Tibial artery (tissue), 1 donor: ENCODE measurements around the genes TP53TG3D and MYLK3.

DNA sequence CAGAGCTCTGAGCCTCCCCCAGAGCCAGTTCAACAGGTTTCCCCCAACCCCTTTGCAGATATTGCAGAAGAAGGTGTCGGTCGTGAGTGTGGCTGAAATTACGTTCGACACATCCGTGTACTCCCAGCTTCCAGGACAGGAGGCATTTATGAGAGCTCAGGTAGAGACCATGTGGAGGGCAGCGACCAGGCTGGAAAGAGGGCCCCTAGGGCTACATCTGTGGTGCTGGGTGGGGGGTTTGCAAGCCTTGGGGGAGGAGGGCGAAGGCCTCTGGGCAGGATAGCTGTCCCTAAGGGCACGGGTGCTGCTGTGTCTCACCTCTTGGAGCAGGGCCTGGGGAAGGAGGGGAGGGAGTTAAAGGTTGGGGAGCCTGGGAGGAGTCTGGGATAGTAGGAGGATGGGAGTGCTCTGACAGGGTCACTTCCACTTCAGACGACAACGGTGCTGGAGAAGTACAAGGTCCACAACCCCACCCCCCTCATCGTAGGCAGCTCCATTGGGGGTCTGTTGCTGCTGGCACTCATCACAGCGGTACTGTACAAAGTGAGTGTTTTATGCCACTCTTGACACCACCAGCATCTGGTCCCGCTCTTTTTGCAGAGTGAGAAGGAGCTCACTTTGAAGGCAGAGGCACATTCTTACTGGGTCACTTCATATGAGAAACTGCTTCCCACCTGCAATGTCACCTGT, 12.5 kb upstream of the ITGAD start:
- PRO-cap: no peak

DNA sequence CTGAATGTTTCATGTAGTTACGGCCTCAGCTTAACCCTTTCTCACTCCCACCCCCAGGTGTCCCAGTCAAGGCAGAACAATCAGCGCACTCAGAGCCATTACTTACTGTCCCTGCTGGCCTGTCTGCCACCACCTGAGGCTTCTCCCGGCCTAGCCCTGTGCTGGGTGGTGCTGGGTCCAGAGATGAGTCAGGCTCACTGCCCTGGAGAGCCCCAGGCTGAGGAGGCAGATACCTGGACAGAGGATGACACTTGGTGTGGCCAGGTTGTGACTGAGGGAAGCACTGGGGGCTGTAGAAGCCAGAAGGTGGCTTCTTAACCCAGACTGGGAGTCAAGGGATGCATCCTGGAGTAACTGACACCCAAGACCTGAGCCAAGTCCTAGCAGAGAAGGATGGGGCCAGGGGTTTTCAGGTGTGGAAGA, 3.9 kb upstream of the SLC5A2 start:
- PRO-cap: no peak

GRCh38 chr16:31488901-31489134, 5.9 kb downstream of the SLC5A2 start:
- PRO-cap: no peak

- PRO-cap: no peak
Observed at GRCh38 chr16:32253218-32253583, at the start of gene TP53TG3D. TSS of gene TP53TG3D (plus strand) at chr16:32253286.

- PRO-cap: no peak
Observed at GRCh38 chr16:32253959-32254311, 849 bp downstream of the TP53TG3D start.

GRCh38 chr16:32868311-32868662, 192.3 kb upstream of the TP53TG3 start:
- PRO-cap: no peak

- PRO-cap: no peak
Observed at GRCh38 chr16:35169203-35169640, 1709.8 kb downstream of the TP53TG3F start.

DNA sequence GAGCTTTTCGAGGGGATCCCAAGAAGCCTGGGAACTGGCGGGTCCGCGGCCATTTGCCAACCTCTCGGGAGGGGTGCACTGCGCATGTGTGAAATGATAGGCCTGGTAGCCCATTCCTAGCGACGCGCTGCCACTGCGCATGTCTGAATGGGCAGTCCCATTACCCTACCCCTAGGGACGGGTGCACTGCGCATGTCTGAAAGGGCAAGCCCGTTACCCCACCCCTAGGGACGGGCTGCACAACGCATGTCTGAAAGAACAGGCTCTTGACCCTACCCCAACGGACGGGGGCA, 1748.0 kb downstream of the TP53TG3F start:
- PRO-cap: no peak

GRCh38 chr16:35336641-35337125, 1877.3 kb downstream of the TP53TG3F start:
- PRO-cap: no peak

DNA sequence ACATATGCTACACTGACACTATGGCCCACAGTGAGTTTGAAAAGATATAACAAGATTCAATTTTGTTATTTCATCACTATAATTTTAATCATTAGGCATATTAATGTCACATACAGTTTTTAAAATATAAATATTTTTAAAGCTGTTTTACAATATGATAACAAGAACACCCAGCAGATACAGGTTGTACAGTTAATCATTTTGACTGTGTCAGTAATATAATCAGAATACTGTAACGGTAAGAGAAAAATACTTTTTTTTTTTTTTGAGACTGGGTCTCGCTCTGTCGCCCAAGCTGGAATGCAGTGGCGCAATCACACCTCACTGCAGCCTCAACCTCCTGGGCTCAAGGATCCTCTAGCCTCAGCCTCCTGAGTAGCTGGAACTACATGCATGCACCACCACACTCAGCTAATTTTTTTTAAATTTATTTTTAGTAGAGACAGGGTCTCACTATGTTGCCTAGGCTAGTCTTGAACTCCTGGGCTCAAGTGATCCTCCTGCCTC, 40.6 kb downstream of the SHCBP1 start:
- PRO-cap: no peak

- PRO-cap: no peak
Observed at GRCh38 chr16:46747845-46748714, at the start of gene MYLK3. TSS of gene MYLK3 (minus strand) at chr16:46748344.

DNA sequence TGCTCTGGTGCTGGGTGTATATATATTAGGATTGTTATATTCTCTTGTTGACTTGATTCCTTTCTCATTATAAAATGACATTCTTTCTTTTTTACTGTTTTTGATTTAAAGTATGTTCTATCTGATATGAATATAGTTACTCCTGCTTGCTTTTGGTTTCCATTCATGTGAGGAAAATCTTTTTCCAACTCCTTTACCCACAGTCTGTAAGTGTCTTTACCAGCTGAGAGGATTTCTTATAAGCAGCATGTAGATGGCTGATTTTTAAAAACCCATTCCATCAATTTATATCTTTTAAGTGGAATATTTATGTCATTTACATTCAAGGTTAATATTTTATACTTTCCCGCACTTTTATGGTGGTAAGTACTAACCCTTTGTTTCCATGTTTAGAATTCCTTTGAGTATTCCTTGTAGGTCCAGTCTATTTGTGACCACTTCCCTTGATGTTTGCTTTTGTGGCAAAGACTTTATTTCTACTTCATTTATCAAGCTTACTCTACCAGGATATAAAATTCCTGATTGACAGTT, 153.4 kb upstream of the NETO2 start:
- PRO-cap: no peak

DNA sequence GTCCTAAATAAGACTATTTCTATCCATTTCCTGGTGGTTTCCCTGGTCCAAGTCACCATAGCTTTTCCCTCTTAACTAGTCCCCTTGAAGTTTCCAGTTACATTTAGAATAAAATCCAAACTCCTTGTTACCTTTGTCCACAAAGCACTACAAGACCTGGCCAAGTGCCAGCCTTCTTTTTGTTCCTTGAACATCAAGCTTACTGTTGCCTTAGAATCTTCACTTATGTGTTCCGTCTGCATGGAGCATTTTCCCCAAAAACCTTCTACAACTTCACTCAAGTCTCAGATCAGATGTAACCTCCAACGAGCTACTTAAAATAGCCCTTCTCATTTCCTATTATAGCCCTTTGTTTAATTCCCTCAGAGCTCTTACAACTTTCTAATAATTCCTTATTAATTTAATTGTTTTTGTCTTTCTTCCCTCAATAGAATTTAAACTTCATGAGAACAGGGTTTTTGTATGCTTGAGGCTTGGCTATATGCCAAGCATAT, 101.3 kb downstream of the ITFG1 start:
- PRO-cap: no peak

DNA sequence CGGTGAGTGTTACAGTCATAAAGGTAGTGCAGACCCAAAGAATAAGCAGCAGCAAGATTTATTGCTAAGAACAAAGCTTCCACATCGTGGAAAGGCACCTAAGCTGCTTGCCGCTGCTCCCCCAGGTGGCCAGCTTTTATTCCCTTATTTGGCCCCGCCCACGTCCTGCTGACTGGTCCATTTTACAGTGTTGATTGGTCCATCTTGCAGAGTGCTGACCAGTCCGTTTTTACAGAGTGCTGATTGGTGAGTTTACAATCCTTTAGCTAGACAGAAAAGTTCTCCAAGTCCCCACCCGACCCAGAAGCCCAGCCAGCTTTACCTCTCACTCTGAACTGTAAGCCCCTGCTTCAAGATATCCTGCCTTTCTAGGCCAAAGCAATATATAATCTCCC, 227.7 kb downstream of the ABCC12 start:
- PRO-cap: no peak

DNA sequence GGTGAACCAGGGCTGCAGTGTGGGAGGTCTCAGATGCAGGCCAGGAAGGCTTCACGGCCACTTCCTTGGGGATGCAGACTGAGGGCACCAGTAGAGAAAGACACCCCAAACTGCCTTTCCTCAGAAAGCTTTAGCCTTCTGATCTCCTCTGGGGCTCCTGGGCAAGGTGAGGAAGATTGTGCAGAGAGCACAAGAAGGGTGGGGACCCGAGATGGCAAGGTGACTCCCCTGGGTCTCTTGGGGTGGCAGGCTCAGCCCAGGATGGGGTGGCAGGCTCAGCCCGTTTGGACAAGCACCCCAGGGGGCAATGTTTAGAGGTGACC, 39.3 kb downstream of the ABCC12 start:
- PRO-cap: no peak

DNA sequence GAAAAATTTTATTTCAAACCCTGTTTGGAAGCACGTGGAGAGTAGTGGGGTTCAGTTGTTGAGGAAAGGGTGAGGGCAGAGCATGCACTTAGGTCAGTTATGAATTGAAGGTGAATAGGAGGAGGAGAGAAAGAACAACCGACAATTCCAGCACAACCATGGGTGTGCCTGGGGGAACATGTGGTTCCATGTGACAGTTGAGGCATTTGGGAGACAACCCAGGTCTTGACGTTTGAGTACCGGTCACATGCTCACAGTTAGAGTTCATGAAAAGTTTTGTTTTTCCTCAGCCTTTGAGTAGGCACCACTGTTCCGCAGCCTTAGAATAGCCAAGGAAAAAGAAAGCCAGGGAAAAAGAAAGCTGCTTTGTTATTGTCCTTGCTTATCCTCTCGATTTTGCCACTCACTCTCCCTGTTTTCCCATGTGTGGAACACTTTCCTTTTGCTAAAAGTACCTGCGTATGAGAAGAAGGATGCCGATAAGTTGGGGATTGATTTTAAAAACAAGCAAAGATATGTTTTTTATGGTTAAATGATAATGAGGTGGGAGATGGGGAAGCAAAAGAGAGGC, 25.6 kb upstream of the ABCC11 start:
- PRO-cap: no peak

GRCh38 chr16:48383451-48384008, 1.7 kb downstream of the SIAH1 start:
- PRO-cap: unidirectional peak, plus-strand start at chr16:48383919

GRCh38 chr16:48431895-48432573, 46.8 kb upstream of the SIAH1 start:
- PRO-cap: no peak

DNA sequence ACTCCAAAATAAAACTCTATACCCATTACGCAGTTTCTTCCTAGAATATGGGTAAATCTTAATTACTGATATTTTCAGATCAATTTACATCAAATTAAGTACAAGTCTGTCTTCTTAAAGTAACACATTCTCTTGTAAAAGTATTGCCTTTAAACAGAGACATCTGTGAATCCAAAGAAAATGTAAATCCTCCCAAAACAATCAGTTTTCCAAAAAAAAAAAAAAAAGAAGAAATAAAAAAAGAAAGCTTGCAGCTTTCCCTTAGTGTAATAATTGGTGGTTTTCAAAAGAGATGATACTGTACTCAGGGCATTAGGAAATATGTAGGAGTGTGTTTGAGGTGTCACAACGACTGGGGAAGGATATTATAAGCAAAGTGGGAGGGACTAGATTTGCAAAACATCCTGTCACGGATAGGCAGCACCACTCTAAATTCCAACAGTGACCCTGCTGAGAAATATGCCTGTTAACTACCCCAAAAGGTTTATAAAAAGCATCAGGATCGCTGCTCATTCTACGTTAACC, 51.8 kb downstream of the N4BP1 start:
- PRO-cap: no peak

GRCh38 chr16:48561535-48562200, 48.3 kb downstream of the N4BP1 start:
- PRO-cap: no peak